Testis (tissue), 5 donors: ENCODE measurements around a stretch of chr3.

DNA sequence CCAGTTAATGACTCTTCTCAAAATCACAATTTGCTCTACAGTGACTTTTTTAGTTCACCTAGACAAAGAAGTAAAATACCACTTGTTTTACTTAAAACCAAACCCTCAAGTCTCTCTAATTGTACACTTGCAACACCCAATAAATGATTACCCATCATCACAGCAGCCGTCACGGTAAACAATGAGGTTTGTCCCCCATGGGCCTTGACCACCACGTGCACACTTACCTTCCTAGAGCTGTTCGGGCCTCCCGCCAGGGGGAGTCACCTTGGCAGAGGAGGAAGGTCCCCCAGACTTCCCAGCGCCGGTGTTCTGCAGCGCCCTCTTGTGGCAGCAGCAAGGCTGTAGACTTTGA is 18.7 kb upstream of the HDAC11 start:
- PRO-cap, 3 experiments: no peak in any of the 3 experiments
- RAMPAGE, long total RNA, 2 experiments: start-site peak on the minus strand in 1 of 2 experiments, centred at position 292 of the sequence, 5 reads per replicate
- RRBS: no CpG with 5 or more reads among the region's 8 CpGs

GRCh38 chr3:13621651-13622210 is 72.8 kb downstream of the FBLN2 start:
- PRO-cap, 3 experiments: peak in 3 of 3 experiments; most common minus-strand start chr3:13621860 (in 2)
- RAMPAGE, long total RNA, 2 experiments: no peak in any of the 2 experiments
- RRBS: 60% methylated on average over 6 of the region's 23 CpGs

DNA sequence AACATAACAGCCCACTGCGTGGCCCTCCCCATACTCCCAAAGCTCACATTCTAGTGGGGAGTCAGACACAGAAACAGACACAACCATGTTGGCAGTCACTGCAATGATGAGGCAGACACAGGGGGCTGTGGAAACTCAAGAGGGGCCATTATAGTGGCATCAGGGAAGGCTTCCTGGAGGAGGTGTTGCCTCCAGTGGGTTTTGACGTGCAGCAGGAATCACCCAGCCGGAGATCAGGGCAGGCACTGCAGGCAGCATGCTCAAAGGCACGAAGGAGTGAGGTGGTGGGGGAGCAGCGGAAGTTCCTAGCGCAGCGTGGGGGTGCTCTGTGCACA is 101.2 kb downstream of the FBLN2 start:
- PRO-cap, 3 experiments: no peak in any of the 3 experiments
- RAMPAGE, long total RNA, 2 experiments: no peak in any of the 2 experiments
- RRBS: no CpG with 5 or more reads among the region's 7 CpGs

- PRO-cap, 3 experiments: no peak in any of the 3 experiments
- RAMPAGE, long total RNA, 2 experiments: start-site peak on the minus strand in 1 of 2 experiments, at chr3:14047151-14047210 at its widest, 26 reads per replicate
- RRBS: no CpG with 5 or more reads among the region's 9 CpGs
These were observed 77.7 kb downstream of the CHCHD4 start for GRCh38 chr3:14046878-14047412.

DNA sequence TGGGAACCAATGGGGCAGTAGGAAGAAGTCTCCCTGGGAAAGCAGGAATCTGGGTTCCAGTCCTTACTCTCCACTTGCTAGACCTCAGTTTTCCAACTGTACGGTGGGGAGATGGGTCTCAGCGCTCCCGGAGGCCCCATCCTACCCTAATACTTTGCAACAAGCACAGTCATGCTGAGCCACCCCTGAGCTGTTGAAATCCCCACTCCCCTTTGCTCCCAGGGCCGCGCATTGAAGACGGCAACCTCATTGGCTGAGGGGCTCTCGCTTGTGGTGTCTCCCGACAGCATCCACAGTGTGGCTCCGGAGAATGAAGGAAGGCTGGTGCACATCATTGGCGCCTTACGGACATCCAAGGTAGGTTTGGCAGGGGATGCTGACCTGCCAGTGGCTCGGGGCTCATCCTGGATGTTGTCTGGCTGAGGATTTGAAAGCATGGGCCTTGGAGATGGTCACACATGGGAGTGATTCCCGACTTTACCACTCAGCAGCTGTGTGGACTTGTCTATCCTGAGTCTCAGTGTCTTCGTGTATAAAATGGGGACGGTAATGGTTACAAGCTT is 5.8 kb downstream of the TMEM43 start:
- PRO-cap, 3 experiments: no peak in any of the 3 experiments
- RAMPAGE, long total RNA, 2 experiments: no peak in any of the 2 experiments
- RRBS: no CpG with 5 or more reads among the region's 15 CpGs

DNA sequence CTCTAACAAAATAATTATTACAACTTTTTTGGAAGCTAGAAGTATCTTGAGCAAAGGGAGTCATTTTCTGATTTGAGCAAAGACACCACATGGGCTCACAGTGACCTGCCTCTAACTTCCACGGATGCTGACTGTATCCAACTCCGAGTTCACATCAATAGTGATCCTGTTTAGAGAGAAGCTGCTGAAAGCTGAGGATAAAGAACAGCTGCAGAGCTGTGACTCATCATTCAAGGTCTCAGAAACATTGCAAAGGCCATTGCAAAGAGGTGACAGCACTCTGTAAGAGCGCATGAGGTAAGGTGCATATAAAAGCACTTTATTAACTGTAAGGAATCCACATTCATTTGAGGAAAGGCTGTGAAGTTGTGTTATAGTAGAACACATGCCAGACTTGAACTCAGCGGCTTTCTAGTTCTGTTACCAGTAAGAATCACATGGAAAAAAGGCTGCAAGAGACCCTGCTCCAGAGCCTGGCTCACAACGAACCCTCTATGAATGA is 111.0 kb downstream of the LSM3 start:
- PRO-cap, 3 experiments: no peak in any of the 3 experiments
- RAMPAGE, long total RNA, 2 experiments: no peak in any of the 2 experiments
- RRBS: no CpG with 5 or more reads among the region's 5 CpGs

- PRO-cap, 3 experiments: no peak in any of the 3 experiments
- RAMPAGE, long total RNA, 2 experiments: no peak in any of the 2 experiments
- RRBS: no CpG with 5 or more reads among the region's 5 CpGs
These were observed 82.8 kb upstream of the SLC6A6 start for GRCh38 chr3:14319464-14320060.

DNA sequence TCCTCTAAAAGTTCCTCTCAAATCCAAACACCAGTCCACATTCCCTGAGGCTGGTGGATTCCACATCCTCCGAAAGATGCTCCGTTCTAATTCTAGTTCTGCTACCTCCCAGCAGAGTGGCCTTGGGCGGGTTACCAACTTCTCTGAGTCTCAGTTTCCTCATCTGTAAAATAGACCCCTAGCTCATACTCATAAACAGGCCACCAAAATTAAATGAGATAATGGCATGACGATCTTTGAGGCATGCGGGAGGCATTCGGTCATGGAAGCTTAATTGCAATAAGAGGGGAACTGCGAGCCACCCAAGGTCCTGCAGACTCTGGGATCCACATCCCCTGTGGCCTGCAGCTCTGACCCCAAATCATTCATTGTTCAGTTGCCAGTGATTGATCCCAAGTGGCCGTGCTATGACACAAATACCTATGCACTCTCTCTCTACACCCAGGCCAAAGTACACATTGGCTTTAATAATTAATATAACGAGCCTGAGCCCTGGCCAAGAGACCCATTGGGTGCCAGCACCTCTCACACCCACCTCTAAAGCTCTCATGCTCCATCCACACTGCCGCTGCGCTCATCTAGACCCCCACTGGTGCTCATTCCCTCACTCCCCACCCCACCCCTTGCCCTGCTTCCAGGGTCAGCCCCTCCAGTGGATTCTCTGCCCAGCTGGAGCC is 37.9 kb upstream of the SLC6A6 start:
- PRO-cap, 3 experiments: no peak in any of the 3 experiments
- RAMPAGE, long total RNA, 2 experiments: no peak in any of the 2 experiments
- RRBS: no CpG with 5 or more reads among the region's 11 CpGs

GRCh38 chr3:14402110-14402519 is 291 bp upstream of the SLC6A6 start:
- PRO-cap, 3 experiments: peak in 3 of 3 experiments; most common minus-strand start chr3:14402435 (in 2)
- RAMPAGE, long total RNA, 2 experiments: start-site peak on the minus strand in 1 of 2 experiments, at chr3:14402407-14402489 at its widest, 7 reads per replicate
- RRBS: 2% methylated on average over 15 of the region's 41 CpGs

DNA sequence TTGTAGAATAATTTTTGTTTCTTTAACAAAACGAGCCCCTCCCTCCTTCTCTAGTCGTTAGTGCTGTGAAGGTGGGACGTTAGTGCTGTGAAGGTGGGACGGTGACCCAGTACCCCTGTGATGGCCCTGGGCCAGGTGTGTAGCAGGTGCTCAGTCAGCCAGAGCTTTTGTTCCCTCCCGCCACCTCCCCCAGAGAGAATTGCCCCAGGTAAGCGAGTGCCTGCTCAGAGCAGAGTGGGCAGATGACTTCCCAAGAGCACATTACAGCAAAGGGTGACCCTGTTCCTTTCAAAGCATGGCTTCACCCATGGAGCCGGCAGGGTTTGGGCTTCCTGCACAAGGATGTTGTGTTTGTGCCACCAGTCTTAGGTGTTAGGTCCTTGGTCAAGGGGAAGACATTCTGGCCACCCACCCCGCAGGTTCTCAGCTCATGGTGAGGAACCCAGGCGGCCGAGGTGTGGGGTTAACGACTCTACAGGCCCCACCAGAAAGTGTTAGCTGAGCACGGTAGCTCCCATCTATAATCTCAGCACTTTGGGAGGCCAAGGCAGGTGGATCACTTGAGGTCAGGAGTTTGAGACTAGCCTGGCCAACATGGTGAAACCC is 30.7 kb downstream of the SLC6A6 start:
- PRO-cap, 3 experiments: no peak in any of the 3 experiments
- RAMPAGE, long total RNA, 2 experiments: no peak in any of the 2 experiments
- RRBS: no CpG with 5 or more reads among the region's 12 CpGs

DNA sequence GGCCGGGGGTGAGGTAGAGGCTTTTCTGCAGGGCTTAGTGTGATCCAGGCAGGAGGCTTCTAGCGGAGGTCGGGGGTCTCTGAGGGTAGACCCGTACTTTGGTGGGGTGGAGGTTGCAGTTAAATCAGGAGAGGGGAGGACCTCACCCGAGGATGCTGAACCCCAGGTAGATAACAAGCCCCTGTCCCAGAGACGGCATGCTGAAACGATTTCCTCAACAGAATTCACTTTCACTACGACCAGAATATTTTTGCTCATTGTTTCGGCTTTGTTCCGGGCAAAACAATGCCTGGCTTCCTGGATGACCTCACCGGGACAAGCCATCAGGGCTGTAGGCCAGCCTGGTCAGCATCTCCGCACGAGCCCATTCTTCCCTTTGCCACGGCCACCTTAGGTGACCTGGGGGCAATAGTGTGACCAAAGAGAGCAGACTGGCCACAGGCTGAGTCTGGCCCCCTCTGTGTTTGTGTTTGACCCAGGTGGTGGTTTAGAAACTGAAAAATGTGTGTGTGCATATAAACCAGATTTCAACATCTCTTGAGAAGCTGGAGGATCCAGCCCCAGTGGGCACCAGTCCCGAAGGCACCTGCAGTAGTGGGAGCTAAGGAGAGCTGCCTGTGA is 33.0 kb downstream of the SLC6A6 start:
- PRO-cap, 3 experiments: no peak in any of the 3 experiments
- RAMPAGE, long total RNA, 2 experiments: no peak in any of the 2 experiments
- RRBS: 63% methylated on average over 1 of the region's 15 CpGs

DNA sequence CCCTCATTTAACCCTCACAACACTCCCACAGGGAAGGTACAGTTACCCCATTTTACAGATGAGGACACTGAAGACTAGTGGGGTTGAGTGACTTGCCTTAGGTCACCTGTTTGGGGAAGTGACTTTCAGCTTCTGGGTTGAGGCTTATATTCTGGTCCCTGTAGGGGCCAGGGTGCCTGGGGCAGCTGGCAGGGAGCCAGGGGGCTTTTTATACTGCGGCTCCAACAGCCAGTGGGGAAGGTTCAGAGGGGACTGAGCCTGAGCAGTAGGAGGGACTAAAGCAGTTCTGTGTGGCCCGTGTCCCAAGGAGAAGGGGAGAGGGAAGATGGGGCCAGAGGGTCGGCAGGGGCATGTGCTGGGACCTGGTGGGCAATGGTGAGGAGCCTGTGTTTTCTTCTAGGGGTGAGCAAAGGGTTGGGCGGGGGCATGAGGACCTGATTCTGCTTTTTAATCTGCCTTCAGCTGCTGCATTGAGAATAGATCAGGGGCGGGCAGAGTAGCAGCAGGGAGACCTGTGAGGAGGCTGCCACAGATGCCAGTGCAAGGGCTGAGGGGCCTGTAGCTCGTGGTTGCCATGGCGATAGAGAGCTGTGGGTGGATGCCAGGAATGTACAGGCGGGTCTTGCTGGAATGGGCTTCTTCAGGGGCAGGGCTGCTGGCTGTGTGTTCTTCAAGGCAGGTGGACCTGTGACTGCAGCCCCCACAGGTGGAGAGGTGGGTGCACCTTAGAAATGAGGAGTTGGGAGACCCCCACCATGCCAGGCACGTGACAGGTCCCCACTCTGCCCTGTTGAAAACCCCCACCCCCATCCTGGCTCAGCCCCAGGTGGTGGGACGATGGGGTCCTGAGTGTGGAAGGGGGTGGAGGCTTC is 38.0 kb downstream of the SLC6A6 start:
- PRO-cap, 3 experiments: no peak in any of the 3 experiments
- RAMPAGE, long total RNA, 2 experiments: no peak in any of the 2 experiments
- RRBS: no CpG with 5 or more reads among the region's 10 CpGs

- PRO-cap, 3 experiments: no peak in any of the 3 experiments
- RAMPAGE, long total RNA, 2 experiments: no peak in any of the 2 experiments
- RRBS: no CpG with 5 or more reads among the region's 7 CpGs
These were observed 64.5 kb downstream of the SLC6A6 start for GRCh38 chr3:14466928-14467289.

DNA sequence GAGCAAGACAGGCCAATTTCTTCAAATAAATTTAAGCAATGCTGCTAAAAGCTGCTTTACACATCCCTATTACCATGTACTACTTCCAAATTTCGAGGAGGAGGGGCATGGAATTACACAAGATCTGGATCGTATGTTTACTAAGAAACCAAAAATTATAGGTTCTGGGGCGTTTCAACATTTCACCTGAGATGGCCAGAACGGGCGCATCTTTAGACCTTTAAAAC is 662 bp upstream of the NR2C2 start:
- PRO-cap, 3 experiments: no peak in any of the 3 experiments
- RAMPAGE, long total RNA, 2 experiments: no peak in any of the 2 experiments
- RRBS: no CpG with 5 or more reads among the region's 5 CpGs

DNA sequence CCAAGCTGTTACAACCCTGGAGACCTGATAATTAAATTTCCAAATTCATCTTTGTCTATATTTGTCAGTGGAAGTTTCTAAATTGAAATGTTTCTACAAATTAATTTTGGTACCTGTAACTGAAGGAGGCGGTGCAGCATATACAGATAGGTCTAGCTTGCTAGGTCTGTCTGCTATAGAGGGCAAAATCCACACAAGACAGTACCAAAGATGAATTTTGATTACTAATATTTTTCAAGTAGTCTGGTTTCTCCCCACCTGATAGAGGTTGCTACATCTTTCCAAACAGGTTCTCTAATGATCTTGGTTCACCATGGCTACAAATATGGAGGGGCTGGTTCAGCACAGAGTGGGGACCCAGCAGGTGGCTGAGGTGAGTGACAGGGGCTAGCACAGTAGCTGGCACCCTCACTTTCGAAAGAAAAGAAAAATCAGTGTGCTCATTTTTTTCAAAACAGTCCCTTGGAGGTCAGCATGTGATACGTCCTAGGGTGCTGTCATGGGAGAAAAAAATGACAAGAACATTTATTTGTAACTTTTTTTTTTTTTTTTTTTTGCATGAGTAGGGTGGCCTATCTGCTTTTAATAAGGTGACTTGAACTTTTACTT is 14.8 kb downstream of the NR2C2 start:
- PRO-cap, 3 experiments: no peak in any of the 3 experiments
- RAMPAGE, long total RNA, 2 experiments: no peak in any of the 2 experiments
- RRBS: no CpG with 5 or more reads among the region's 3 CpGs

DNA sequence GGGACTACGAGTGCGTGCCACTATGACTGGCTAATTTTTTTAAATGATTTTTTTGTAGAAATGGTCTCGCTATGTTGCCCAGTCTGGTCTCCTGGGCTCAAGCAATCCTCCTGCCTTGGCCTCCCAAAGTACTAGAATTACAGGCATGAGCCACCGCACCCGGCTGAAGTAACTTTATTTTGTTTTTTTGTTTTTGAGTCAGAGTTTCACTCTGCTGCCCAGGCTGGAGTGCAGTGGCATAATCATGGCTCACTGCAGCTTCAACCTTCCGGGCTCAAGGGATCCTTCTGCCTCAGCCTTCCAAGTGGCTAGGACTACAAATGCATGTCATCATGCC is 5.5 kb downstream of the RBSN start:
- PRO-cap, 3 experiments: no peak in any of the 3 experiments
- RAMPAGE, long total RNA, 2 experiments: no peak in any of the 2 experiments
- RRBS: 88% methylated on average over 1 of the region's 6 CpGs

- PRO-cap, 3 experiments: no peak in any of the 3 experiments
- RAMPAGE, long total RNA, 2 experiments: no peak in any of the 2 experiments
- RRBS: no CpG with 5 or more reads among the region's 4 CpGs
These were observed 2.9 kb downstream of the RBSN start for GRCh38 chr3:15095998-15096457.

GRCh38 chr3:15330217-15330674 is 2.1 kb downstream of the SH3BP5 start:
- PRO-cap, 3 experiments: peak in 3 of 3 experiments; most common plus-strand start chr3:15330513 (in 3); most common minus-strand start chr3:15330273 (in 1)
- RAMPAGE, long total RNA, 2 experiments: no peak in any of the 2 experiments
- RRBS: no CpG with 5 or more reads among the region's 8 CpGs

GRCh38 chr3:15360625-15361265 is 28.4 kb upstream of the SH3BP5 start:
- PRO-cap, 3 experiments: peak in 1 of 3 experiments; most common plus-strand start chr3:15361016 (in 1); most common minus-strand start chr3:15360893 (in 1)
- RAMPAGE, long total RNA, 2 experiments: no peak in any of the 2 experiments

DNA sequence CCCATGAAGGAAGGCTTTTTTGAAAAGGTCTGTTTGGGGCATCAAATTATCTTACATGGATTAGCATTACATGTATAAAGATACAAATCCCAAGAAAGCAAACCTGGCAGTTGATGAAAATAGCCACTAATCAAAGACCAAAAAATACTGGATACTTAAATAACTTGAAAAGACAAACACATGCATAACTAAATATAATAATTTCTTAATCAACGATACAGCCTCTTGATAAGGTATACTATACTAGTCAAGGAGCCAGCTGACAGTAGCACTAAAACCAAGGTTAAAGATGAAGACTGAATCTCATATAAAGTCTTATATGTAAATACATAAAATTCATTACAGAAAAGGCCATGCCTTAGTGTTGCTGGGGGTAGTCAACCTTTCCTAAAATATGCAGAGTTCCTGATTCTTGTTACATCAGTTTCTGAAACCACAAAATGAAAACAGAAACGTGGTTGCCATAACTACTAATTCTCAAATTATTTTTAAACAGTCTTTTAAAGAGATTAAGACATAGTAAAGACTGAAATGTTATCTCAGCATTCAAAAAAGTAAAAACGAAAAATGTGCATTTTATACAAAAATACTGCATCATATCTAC is 2.0 kb downstream of the ANKRD28 start:
- PRO-cap, 3 experiments: no peak in any of the 3 experiments
- RAMPAGE, long total RNA, 2 experiments: no peak in any of the 2 experiments
- RRBS: no CpG with 5 or more reads among the region's 3 CpGs